ENCODE measurements around a stretch of chr1.

- RRBS, 2 experiments, result no CpG with 5 or more reads among the region's 5 CpGs
CAGE:
- cytosol, long polyA minus RNA, result no peak
- cytosol, long polyA plus RNA, result no peak
- long polyA plus RNA, result no peak
- nucleus, long polyA minus RNA, result no peak
- nucleus, long polyA plus RNA, result no peak
Measured at GRCh38 chr1:233723485-233723822, 109.5 kb downstream of the KCNK1 start.

DNA sequence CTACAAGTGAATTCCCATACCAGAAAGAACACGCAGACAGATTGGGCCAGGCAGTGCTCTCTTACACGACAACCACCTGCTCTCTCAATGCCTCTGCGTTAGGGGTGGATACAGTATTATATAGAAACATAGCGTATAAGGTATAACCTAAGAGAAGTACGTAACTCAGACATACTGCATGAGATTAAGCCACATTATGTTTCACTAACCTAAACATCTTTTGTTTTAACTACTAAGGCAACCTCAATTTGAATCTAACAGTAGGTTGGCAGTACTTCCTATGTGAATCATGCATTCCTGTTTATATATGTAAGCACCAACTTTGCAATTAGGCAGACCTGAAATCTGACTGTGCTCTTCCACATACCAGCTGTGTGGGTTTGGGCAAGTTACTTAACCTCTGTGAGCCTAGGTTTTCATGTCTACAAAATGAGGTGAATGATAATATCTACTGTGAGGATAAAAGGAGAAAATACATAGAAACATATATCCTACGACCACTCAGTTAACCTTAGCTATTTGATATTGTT is 58.1 kb upstream of the COA6 start:
- RRBS, 2 experiments, result no CpG with 5 or more reads among the region's 6 CpGs
CAGE:
- cytosol, long polyA minus RNA, result no peak
- cytosol, long polyA plus RNA, result no peak
- long polyA plus RNA, result no peak
- nucleus, long polyA minus RNA, result no peak
- nucleus, long polyA plus RNA, result no peak

- RRBS, 2 experiments, result no CpG with 5 or more reads among the region's 8 CpGs
CAGE:
- cytosol, long polyA minus RNA, result no peak
- cytosol, long polyA plus RNA, result no peak
- long polyA plus RNA, result no peak
- nucleus, long polyA minus RNA, result no peak
- nucleus, long polyA plus RNA, result no peak
Measured at GRCh38 chr1:234398856-234399423, 25.7 kb downstream of the COA6 start.

DNA sequence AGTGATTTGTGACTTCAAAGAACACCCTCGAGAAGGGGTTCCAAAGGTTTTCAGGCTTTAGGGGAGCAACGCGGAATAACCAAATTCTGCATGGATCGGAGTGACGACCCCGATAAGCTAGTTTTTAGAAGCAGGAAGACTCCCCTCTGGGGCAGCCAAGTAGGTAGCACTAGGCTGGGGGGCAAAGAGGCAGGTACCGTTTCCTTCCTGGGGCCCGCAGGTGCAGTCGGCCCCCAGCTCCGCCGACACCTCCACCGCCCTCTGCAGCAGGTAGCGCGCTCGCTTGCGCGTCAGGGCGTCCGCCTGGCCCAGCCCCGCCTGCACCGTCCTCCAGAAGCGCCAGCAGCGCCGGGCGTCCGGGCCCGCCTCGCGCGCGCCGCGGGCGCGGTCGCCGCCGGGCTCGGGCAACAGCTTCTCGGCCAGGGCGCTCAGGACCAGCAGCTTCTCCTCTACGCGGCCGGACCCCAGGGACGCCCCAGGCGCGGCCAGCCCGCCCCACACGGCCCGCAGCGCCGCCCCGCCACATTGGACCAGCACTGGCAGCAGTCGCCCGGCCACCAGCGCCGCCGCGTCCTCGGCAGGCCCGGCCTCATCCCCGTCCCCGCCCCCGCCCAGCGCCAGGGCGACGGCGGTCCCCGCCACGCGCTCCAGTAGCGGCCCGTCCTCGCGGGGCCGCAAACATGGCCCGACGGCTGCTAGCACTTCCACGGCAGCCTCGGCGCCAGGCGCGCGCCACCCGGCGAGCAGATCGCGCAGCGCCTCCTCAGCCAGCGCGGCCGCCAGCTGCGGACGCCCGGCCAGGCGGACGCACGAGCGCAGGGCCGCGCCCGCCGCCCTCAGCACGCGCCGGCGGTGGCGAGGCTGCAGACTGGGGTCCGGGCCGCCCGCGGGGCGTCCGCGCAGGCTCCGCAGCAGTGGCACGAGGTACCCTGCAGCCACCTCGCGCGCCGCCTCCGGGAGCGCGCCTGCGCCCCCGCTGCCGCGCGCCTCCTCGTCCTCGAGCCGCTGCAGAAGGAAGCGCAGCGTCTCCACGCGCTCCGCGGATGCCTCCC is 677 bp downstream of the TARBP1 start:
- RRBS, 2 experiments, result 1% methylated on average over 62 to 68 of the region's 138 CpGs
CAGE:
- cytosol, long polyA minus RNA, result start-site peak on the minus strand centred at position 700 of the sequence, 36 bp wide, 36 reads; start-site peak on the minus strand centred at position 893 of the sequence, 47 bp wide, 23 reads
- cytosol, long polyA plus RNA, result no peak
- long polyA plus RNA, result no peak
- nucleus, long polyA minus RNA, result no peak
- nucleus, long polyA plus RNA, result no peak

DNA sequence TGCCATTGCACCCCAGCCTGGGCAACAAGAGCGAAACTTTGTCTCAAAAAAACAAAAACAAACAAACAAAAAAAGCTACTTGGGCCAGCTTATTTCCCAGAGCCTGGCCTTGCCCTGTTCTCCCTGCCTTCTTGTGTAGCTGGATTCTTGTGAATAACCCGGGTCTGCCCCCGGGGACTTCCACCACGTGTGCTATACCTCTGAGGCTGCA is 30.4 kb upstream of the TARBP1 start:
- RRBS, 2 experiments, result no CpG with 5 or more reads among the region's 4 CpGs
CAGE:
- cytosol, long polyA minus RNA, result no peak
- cytosol, long polyA plus RNA, result no peak
- long polyA plus RNA, result no peak
- nucleus, long polyA minus RNA, result no peak
- nucleus, long polyA plus RNA, result no peak

DNA sequence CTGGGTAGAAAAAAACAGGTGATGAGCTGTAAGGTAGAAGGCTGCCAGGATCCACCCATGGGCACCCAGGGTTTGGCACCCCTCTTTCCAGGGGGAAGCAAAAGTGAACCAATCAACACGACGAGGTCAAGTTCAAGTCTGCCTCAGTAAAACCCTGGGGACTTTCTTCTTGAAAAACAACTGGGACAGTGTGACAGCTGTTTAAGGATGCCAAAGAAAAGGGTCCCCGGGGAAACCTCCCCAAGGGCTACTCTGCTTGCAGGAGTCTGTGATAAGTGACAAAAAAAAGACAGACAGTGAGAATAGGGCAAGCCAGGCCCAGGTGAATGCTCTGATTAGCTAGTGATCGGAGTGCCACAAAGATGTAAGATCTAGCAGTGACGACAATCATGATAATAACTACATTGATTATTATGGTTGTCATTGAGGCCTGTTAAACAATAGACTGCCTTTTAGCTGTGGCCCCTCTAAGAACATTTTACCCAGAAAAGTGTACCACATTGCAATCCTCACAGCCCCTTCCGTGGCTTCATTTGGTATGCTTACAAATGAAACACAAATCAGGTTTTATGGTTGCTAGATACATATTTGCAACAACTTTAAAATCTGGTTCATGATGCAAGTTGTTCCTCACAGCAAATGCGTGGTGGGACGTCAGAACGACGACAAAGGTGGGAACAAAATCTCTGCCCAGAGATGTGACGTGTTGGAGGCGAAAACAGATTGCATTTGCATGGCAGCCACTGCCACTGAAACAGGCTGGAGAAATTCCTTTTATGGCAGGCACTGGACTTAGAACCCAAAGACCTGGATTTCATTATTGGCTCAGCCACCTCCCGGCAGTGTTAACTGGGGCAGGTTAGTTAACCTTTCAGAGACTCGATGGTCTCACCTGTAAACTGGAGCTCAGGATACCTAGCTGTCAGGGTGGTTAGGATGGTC is 58.8 kb upstream of the TARBP1 start:
- RRBS, 2 experiments, result no CpG with 5 or more reads among the region's 14 CpGs
CAGE:
- cytosol, long polyA minus RNA, result no peak
- cytosol, long polyA plus RNA, result no peak
- long polyA plus RNA, result no peak
- nucleus, long polyA minus RNA, result no peak
- nucleus, long polyA plus RNA, result no peak

DNA sequence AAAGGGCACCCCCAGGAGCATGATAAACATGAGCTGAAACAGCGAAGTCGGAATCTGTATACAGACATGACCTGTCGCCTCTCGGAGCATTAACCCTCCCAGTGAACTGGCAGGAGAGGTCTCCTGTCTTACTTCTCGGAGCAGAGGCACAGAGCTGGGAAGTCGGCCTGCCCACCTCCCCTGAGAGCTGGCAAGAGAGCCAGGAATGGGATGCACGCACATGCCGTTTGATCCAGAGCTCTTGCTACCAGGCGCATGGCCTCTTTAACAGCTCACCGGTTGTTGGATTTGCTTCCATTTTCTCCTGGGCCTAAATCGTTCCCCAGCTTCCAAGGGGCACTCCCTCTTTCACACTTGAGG is 59.4 kb upstream of the TARBP1 start:
- RRBS, 2 experiments, result no CpG with 5 or more reads among the region's 11 CpGs
CAGE:
- cytosol, long polyA minus RNA, result no peak
- cytosol, long polyA plus RNA, result no peak
- long polyA plus RNA, result no peak
- nucleus, long polyA minus RNA, result no peak
- nucleus, long polyA plus RNA, result no peak

DNA sequence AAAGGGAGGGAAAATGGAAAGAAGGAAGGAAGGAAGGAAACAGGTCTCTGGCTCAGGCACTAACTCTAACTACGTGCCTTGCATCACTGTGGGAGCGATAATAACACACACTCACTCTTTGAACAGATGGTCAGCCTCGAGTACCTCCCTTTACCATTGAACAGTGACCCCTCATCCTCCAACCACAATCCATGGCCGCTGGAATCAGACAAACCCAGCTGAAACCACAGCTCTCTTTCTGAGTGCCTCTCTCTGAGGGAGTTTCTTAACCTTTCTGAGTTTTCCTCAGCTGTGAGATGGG is 63.0 kb downstream of the IRF2BP2 start:
- RRBS, 2 experiments, result no CpG with 5 or more reads among the region's 4 CpGs
CAGE:
- cytosol, long polyA minus RNA, result no peak
- cytosol, long polyA plus RNA, result no peak
- long polyA plus RNA, result no peak
- nucleus, long polyA minus RNA, result no peak
- nucleus, long polyA plus RNA, result no peak

DNA sequence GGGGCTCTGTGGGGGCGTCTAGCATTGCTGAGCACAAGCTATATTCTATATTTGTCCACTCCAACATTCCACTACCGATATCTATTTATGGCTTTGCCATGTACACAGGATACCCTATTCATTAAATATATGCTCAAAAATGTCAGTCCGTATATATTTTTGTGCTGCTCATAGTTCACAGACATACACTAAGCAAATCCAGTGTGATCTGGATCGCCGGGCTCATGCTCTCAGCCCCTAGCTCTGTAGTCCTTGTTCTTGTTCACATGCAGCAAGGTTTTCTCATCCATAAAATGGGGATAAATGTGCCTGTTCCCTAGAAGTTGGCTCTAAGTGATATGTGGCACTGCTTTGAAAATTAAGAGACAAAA is 26.8 kb downstream of the IRF2BP2 start:
- RRBS, 2 experiments, result no CpG with 5 or more reads among the region's 5 CpGs
CAGE:
- cytosol, long polyA minus RNA, result no peak
- cytosol, long polyA plus RNA, result no peak
- long polyA plus RNA, result no peak
- nucleus, long polyA minus RNA, result no peak
- nucleus, long polyA plus RNA, result no peak

DNA sequence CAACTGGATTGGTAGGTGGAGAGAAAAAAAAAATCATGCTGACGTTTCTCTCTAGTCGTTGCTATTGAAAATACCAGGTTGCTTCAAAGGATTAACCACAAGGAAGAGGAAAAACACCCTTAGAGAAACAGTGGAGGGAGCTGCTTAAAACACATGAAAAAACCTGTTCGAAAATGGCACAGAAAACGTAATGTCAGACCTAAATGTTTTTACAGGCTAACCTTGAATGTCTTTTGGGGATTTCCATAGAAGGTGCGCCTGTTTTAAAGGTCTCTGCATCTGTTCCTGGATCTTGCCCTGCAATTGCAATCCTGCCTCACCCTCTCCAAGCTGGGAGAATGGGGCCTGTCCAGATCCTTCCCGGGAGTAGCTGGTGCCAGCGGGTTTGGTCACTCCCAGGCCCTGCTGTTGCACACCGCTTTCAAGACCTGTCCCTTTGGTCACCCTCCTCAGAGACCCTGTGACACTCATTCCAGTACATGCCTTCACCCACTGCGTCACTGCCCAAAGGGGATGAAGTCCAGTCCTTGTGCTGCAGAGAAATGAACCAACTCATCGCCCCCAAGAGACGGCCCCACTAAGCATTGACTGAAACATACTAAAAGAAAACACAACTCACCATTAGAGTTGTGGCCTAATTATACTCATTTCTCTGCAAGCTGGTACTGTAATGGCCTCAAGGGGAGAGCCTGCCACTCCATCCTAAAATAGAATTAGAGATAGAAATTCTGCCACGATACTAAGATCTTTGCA is 1.8 kb upstream of the IRF2BP2 start:
- RRBS, 2 experiments, result no CpG with 5 or more reads among the region's 12 CpGs
CAGE:
- cytosol, long polyA minus RNA, result start-site peak on the plus strand centred at position 91 of the sequence, 10 bp wide, 19 reads
- cytosol, long polyA plus RNA, result no peak
- long polyA plus RNA, result no peak
- nucleus, long polyA minus RNA, result no peak
- nucleus, long polyA plus RNA, result no peak

- RRBS, 2 experiments, result no CpG with 5 or more reads among the region's 3 CpGs
CAGE:
- cytosol, long polyA minus RNA, result no peak
- cytosol, long polyA plus RNA, result no peak
- long polyA plus RNA, result no peak
- nucleus, long polyA minus RNA, result no peak
- nucleus, long polyA plus RNA, result no peak
Measured at GRCh38 chr1:234624255-234624601, 14.2 kb upstream of the IRF2BP2 start.

GRCh38 chr1:234745741-234746274 is 135.8 kb upstream of the IRF2BP2 start:
- RRBS, 2 experiments, result no CpG with 5 or more reads among the region's 9 CpGs
CAGE:
- cytosol, long polyA minus RNA, result no peak
- cytosol, long polyA plus RNA, result no peak
- long polyA plus RNA, result no peak
- nucleus, long polyA minus RNA, result no peak
- nucleus, long polyA plus RNA, result no peak

- RRBS, 2 experiments, result no CpG with 5 or more reads among the region's 22 CpGs
CAGE:
- cytosol, long polyA minus RNA, result no peak
- cytosol, long polyA plus RNA, result no peak
- long polyA plus RNA, result no peak
- nucleus, long polyA minus RNA, result no peak
- nucleus, long polyA plus RNA, result no peak
Measured at GRCh38 chr1:234758481-234759350, 148.7 kb upstream of the IRF2BP2 start.

DNA sequence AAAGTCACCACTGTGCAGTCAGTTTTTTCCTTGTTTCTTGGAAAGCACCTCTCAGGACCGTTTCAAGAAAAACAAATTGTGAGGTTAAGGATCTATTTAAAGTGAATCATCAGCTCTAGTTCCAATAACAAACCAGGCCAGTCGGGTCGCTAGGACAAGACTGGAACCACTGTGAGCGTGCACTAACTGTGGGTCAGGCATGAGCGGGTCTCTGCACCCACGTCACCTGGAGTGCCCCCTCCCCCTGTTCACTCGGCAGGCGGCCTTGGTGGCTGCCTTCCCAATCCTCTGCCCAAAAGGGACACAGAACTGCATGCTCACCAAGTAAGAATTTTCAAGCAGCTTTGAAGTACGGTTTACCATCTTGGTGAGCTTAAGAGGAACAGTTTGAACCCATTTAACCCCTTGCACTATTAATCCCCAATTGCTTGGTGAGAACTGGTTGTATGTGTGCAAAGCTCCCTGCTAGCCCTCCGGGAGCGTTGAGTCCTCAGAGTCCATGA is 199.6 kb upstream of the IRF2BP2 start:
- RRBS, 2 experiments, result no CpG with 5 or more reads among the region's 11 CpGs
CAGE:
- cytosol, long polyA minus RNA, result no peak
- cytosol, long polyA plus RNA, result no peak
- long polyA plus RNA, result no peak
- nucleus, long polyA minus RNA, result no peak
- nucleus, long polyA plus RNA, result no peak

DNA sequence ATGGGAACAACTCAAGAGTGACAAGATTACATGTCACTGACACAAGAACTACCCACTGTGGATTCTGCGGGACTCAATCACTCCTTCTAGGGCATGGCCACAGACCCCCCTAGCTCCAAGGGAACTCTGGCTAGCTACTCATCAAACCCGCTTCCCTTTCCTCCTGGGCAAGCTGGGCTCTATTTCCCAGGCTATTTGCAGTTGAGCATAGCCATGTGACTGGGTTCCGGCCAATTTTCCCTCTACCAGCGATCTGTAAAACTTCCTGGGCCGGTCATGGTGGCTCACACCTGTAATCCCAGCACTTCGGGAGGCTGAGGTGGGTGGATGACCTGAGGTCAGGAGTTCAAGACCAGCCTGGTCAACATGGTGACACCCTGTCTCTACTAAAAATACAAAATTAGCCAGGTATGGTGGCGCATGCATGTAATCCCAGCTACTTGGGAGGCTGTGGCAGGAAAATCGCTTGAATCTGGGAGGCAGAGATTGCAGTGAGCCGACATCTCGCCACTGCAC is 214.9 kb upstream of the IRF2BP2 start:
- RRBS, 2 experiments, result no CpG with 5 or more reads among the region's 10 CpGs
CAGE:
- cytosol, long polyA minus RNA, result no peak
- cytosol, long polyA plus RNA, result no peak
- long polyA plus RNA, result no peak
- nucleus, long polyA minus RNA, result no peak
- nucleus, long polyA plus RNA, result no peak

- RRBS, 2 experiments, result no CpG with 5 or more reads among the region's 5 CpGs
CAGE:
- cytosol, long polyA minus RNA, result no peak
- cytosol, long polyA plus RNA, result no peak
- long polyA plus RNA, result no peak
- nucleus, long polyA minus RNA, result no peak
- nucleus, long polyA plus RNA, result no peak
Measured at GRCh38 chr1:234849061-234849628, 239.2 kb upstream of the IRF2BP2 start.

GRCh38 chr1:234862058-234862281 is 252.0 kb upstream of the IRF2BP2 start:
- RRBS, 2 experiments, result no CpG with 5 or more reads among the region's 1 CpG
CAGE:
- cytosol, long polyA minus RNA, result no peak
- cytosol, long polyA plus RNA, result no peak
- long polyA plus RNA, result no peak
- nucleus, long polyA minus RNA, result no peak
- nucleus, long polyA plus RNA, result no peak

GRCh38 chr1:234898094-234898577 is 230.5 kb downstream of the TOMM20 start:
- RRBS, 2 experiments, result no CpG with 5 or more reads among the region's 11 CpGs
CAGE:
- cytosol, long polyA minus RNA, result no peak
- cytosol, long polyA plus RNA, result no peak
- long polyA plus RNA, result no peak
- nucleus, long polyA minus RNA, result no peak
- nucleus, long polyA plus RNA, result no peak

GRCh38 chr1:234921563-234922146 is 207.0 kb downstream of the TOMM20 start:
- RRBS, 2 experiments, result no CpG with 5 or more reads among the region's 8 CpGs
CAGE:
- cytosol, long polyA minus RNA, result no peak
- cytosol, long polyA plus RNA, result no peak
- long polyA plus RNA, result no peak
- nucleus, long polyA minus RNA, result no peak
- nucleus, long polyA plus RNA, result no peak

DNA sequence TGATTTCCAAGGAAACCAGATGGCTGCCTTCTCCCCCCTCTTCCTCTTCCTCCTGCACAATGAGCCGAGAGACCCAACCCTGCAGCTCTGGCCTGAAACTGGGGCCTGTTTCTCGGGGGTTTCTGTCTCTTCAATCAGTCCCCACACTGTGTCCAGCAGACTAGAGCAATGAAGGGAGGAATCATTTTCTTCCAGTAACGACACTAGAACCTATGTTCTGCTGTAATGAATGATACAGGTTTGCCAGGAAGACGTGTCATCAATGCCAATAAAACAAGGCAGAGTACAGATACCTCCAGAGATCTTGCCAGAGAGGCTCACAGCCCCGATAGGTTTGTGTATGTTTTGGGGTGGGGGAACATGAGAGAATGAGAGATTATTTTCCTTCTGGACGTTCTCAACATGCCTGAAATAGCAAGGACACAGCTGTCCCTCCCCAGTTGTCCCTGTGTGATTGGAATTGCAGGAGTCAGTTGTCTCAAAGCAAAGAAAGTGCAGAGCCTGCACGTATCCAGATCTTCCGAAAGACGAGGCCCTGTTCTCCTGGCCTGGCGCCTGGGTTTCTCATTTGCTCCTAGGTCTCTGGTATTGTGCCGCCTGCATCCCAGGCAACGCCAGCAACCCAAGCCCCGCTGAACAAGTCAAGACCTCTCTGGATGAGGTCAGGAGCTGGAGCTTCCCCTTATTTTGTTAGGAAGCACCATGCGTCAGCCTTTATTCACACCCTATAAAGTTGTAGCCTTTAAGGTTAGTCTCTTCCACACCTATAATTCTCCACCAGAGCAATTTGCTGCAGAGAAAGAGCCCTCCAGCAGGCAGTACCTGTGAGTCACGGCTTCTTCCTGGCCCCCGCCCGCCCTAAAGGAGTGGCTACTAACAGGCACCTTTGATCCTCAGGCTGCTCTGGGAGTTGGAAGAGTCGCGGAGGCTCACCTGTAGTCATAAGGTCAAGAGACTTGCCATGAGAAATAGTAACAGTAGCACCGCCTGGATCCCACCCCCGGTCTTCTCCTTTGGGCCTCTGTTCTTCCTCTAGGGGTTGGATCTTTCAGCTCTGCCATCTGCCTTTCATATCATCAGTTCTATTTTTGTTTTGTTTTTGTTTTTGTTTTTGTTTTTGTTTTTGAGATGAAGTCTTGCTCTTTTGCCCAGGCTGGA is 130.5 kb downstream of the TOMM20 start:
- RRBS, 2 experiments, result no CpG with 5 or more reads among the region's 21 CpGs
CAGE:
- cytosol, long polyA minus RNA, result no peak
- cytosol, long polyA plus RNA, result no peak
- long polyA plus RNA, result no peak
- nucleus, long polyA minus RNA, result no peak
- nucleus, long polyA plus RNA, result no peak